ENCODE measurements around a stretch of chr1.

- PRO-cap = no peak
Observed at GRCh38 chr1:41163999-41164620, 78.0 kb downstream of the SCMH1 start.

GRCh38 chr1:41240619-41241213 lies 1.4 kb downstream of the SCMH1 start:
- PRO-cap = no peak

GRCh38 chr1:41387638-41388148 lies 96.8 kb downstream of the EDN2 start:
- PRO-cap = no peak

GRCh38 chr1:41483012-41483759 lies 1.3 kb downstream of the EDN2 start:
- PRO-cap = no peak

GRCh38 chr1:41501482-41502127 lies 17.1 kb upstream of the EDN2 start:
- PRO-cap = no peak

- PRO-cap = no peak
Observed at GRCh38 chr1:41536229-41536916, 51.9 kb upstream of the EDN2 start.

DNA sequence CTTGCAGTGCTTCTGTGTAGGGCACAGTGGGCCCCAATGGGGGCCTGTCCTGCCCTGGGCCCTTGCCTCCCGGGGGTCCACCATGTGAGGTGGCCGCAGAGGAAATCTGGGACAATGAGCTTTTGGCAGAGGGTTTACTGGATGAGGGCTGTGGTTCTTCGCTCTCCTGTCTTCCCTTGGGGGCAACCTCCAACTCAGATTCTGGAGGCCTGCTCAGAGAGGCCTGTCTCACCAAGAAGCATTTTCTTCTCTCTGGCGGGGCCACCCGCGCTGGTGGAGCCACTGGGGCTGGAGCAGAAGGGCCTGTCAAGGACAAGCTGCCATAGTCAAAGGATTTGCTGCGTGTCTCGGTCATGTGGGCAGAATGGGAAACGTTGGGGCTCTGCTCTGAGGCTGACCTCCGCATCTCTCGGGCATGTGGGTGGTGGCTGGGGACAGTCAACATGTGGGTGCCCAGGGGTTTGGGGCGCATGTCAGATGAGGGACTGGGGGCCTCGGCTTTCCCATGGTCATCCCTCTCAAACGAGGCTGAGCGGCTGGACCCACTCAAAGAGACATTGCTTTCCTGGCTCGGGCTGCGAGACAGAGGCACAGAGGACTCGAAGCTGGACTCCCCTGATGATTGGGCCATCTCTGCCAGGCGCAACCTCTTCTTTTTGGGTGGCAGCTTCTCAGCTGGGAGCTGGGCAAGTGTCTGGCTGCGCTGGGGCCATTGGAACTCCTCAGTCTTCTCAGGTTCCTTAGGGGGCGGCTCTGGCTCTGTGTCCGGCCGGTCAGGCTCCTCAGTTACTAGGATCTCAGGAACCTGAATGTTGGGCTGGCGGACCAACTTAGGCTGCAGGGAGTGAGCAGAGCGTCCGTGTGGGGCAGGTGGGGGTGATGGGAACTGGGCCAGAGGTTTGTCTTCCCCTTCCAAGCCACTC lies 97.2 kb upstream of the EDN2 start:
- PRO-cap = no peak

DNA sequence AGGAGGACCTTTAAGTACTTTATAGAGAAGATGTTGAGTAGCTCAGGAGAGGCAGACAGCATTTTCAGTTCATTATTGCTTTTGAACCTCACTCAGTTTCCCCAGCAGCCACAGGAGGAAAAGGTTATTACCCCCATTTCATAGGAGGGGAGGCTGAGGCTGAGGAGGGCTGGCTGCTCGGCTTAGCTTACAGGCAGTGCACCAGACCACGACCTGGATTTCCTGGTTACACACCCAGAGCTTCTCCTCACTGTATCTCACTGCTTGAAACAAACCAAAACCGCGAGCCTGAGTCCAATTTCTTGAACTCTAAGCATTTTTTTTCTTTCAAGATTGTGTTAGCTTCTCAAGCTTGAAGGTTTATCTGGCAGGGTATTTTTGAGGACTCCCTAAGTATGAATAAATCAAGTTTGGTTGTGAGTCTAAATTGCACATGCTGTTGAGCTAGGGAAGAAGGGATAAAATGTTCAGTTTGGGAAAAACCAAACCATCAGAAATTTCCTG lies 188.9 kb upstream of the EDN2 start:
- PRO-cap = no peak

GRCh38 chr1:41738534-41739811 lies 179.7 kb downstream of the HIVEP3 start:
- PRO-cap = no peak

DNA sequence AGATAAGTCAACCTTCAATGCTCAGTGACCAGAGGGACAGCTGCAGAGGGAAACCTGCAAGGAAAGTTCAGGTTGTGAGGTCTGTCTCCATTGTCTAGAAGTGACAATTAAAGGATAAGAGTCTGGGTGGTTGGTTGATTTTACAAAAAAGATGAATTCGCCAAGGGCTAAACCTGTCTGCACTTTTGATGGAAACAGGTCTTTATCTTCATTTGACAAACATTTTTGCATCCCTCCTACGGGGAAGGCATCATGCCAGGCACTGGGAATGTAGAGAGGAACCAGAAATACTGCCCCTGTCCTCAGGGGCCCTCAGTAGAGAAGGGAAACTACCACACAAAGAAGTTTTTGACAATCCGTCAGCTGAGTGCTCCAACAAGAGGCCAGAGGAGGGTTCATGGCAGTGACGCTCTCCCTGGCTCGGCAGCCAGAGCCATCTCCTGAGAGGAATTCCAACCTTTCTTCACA lies 154.2 kb downstream of the HIVEP3 start:
- PRO-cap = no peak

- PRO-cap = no peak
Observed at GRCh38 chr1:41811152-41811770, 107.5 kb downstream of the HIVEP3 start.

DNA sequence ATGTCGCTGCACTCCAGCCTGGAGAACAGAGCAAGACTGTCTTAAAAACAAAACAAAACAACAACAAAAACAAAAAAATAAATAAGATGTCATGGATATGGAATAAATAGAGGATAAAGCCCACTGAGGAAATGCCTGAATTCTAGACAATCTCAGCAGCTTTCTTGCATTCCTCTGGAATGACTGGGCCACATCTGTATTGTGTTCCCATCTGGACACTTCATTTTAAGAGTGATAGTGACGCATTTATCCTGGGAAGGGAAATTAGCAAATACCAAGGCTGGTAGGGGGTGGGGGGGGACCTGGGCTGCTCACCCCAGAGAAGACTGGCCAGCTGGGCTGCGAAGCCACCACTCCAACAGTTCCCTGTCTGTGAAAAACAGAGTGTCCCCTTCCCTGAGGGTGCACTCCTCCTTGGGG lies 106.3 kb downstream of the HIVEP3 start:
- PRO-cap = no peak

DNA sequence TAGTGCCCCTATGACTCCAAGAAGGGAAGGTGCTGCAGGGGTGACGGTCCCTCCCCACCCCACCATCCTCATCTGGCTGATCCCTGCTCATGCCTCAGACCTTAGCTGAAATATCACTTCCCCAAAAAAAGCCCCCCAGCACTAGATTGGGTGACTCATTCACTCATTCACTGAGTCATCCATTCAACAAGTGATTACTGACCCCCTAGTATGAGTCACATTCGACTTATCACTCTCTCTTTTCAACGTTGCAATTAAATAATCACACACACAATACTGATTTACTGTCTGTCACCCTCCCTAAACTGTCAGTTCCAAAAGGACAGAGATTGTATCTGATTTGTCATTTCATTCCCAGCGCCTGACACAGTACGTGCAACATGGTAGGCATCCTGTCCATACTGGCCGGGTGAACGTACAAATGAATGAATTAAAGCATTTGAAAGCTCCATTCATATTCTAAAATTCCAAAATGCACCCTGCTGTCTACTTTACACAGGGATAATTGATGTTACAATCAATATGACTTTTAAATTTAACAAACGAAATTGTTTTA lies 48.5 kb downstream of the HIVEP3 start:
- PRO-cap = no peak

GRCh38 chr1:41892049-41892657 lies 26.6 kb downstream of the HIVEP3 start:
- PRO-cap = no peak

- PRO-cap = no peak
Observed at GRCh38 chr1:41914465-41915307, 4.0 kb downstream of the HIVEP3 start.

GRCh38 chr1:42021763-42022719 lies 103.3 kb upstream of the HIVEP3 start:
- PRO-cap = no peak

- PRO-cap = no peak
Observed at GRCh38 chr1:42163045-42163648, 1.4 kb downstream of the GUCA2A start.

DNA sequence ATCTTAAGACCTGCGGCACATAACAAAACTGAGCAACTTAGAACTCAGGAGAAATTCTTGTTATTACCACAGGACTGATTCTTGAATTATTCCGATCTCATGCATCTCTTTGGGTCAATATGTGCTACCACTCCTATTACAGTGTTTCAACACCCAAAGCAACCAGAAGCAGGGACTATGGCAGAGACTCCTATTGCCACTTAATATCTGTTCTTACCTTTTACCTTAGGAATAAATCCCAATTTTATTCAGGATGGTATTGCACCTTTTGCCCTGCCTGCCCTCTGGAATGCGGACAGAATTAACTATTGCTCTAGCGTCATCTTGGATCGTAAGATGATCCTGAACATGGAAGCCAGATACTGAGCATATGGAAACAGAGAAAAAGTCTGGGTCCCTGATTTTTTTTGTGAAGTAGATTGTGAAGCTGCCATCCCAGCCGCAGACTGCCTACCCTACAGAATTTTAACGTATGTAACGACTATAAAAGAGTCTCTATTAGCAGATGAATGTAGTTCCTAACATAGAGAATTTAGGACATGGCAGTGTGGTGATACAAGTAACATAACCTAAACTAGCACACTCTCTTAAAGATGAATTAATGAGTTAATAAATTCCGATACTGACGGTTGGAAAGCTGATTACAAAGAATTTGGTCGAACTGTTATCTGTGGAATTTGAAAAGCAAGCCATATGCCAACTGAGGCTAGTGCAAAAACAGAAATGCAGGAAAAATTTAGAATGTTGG lies 51.2 kb downstream of the FOXJ3 start:
- PRO-cap = no peak

- PRO-cap = no peak
Observed at GRCh38 chr1:42457857-42458439, 1.6 kb downstream of the PPCS start.

GRCh38 chr1:42463590-42464602 lies 810 bp downstream of the CCDC30 start:
- PRO-cap = bidirectional peak, plus-strand start at chr1:42463924, minus-strand start at chr1:42463789; unidirectional peak, minus-strand start at chr1:42464075

Measured in progenitor cell of endocrine pancreas (in vitro differentiated cells).